ENCODE measurements around a stretch of chr16.

- PRO-cap, result no peak
- RRBS, 2 experiments, result no CpG with 5 or more reads among the region's 7 CpGs
Observed at GRCh38 chr16:15462486-15463057, 28.2 kb downstream of the BMERB1 start.

DNA sequence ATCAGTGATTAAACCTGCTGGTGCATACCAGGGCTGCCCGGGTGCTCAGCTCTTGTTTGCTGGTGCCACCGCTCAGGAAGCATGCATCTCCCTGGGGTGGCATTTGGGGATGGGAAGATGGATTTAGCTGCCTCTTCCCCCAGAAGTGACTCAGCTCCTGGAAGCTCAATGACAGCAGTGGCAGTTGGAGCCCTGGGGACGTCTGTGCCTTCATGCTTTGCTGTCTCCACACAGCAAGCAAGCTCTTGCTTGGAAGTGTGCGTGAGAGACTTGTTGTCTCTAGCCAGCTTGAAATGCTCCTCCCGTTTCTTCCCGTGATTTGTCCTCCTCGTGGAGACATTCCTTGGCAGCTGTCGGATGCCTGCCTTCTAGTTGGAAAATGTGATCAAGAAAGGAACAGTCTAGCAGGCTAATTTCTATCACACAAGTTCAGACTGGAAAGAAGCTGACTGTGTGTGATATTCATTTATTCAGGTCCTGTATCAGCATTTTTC lies 73.0 kb downstream of the BMERB1 start:
- PRO-cap, result no peak
- RRBS, 2 experiments, result no CpG with 5 or more reads among the region's 8 CpGs

- PRO-cap, result no peak
- RRBS, 2 experiments, result no CpG with 5 or more reads among the region's 14 CpGs
Observed at GRCh38 chr16:15600261-15600745, 42.7 kb downstream of the MARF1 start.

- PRO-cap, result no peak
- RRBS, 2 experiments, result no CpG with 5 or more reads among the region's 8 CpGs
Observed at GRCh38 chr16:15604914-15605458, 38.0 kb downstream of the MARF1 start.

DNA sequence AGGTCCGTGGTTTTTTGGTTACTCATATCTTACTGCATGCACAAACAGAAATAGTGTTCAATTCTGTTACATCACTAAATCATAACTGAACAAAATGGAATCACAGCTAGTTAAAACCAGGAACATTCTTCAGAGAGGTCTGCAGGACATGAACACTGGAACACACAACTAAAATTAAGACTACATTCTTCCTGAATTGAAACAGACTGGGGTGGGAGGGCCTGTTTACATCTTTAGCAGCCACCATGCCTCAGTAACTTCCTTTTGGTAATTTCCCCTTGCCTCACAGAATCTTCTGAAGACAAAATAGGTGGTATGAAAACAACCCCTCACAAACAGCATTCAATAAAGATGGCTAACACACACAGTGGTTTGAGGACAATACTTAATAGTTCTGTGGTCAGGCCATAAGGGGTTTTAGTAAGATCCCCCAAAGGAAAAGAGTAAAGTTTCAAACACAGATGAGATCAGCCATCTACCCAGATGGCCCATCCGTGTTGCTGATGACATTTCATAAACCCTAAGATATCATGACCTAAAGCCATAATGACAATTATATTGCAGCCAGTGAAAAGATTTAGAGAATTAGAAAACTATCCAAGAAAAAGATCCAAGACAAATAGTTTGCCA lies 6.5 kb downstream of the MARF1 start:
- PRO-cap, result no peak
- RRBS, 2 experiments, result no CpG with 5 or more reads among the region's 2 CpGs

DNA sequence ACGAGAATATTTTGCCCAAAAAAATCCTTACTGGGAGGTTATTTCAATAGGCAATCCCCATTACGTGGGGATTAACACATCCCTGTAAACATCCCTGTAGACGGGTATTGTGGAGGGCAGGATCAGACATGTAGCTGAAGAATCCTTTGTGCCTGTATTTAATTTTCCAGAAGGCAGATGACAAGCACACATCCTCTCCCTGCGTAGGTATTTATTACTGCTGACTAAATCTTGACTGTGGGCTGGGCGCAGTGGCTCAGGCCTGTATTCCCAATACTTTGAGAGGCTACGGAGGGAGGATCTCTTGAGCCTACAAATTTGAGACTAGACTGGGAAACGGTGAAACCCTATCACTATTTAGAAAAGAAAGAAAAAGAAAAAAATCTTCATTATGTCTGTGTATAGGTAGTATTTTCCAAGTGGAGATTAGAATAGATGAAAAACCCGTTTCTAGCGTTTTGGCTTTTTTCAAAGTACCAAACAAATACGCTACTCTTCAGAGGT lies 1.4 kb upstream of the MARF1 start:
- PRO-cap, result no peak
- RRBS, 2 experiments, result no CpG with 5 or more reads among the region's 10 CpGs

DNA sequence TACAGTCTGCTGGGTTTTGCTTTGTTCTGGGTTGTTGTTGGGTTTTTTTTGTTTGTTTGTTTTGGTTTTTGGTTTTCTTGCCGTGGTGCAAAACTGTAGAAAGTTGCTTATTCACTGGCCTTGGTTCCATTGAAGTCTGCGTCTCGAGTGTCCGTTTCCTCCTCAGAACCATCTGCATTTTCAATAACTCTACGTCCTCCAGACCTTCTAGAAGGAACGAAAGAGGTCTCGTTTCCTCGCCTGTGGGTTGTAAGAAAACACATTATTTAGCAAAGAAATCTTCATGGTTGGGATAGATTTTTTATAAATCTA lies 53.8 kb downstream of the NDE1 start:
- PRO-cap, result no peak
- RRBS, 2 experiments, result no CpG with 5 or more reads among the region's 8 CpGs

- PRO-cap, result no peak
- RRBS, 2 experiments, result no CpG with 5 or more reads among the region's 13 CpGs
Observed at GRCh38 chr16:15705992-15706556, 56.0 kb downstream of the NDE1 start.

DNA sequence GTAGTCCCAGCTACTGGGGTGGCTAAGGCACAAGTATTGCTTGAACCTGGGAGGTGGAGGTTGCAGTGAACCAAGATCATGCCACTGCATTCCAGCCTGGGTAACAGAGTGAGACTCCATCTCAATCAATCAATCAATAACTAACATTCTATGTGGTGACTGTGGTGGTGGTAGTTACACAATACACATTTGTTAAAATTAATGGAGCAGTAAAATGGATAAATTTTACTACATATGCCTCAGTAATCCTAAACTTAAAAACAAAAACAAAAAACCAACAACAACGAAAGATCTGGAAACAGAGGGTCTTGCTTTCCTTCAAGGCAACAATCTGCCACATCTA lies 78.0 kb downstream of the NDE1 start:
- PRO-cap, result no peak
- RRBS, 2 experiments, result no CpG with 5 or more reads among the region's 1 CpG

DNA sequence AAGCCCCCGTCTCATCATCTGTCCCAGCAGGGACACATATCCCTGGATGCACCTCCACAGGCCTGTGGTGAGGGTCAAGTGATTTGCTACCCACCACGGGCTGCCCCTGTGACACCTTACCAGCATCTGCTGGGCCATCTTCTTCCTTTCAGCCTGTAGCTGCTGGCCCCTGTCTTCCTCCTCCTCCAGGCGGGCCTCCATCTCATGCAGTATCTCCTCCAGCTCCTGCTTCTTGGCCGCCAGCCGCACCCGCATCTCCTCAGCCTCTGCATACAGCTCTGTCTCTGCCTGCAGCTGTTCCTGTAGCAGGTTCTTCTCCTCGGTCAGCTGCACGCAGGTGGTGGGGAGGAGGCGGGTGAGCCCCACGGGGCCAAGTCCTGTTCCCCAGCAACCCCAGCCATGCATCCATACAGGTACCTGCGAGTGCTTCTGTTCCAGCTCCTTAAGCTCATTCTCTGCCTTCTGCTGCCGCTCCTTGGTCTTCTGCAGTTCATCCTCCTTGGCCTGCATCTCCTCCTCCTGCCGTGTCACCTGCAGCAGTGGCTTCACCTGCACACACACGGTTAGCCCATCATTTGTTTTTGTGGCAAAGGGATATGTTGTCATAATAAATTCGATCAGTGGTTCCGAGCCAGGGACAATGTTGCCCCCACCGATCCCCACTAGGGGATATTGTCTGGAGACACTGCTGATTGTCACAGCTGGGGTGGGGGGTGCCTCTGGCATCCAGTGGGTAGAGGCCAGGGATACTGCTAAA lies 91.5 kb downstream of the NDE1 start:
- PRO-cap, result no peak
- RRBS, 2 experiments, result no CpG with 5 or more reads among the region's 17 CpGs

DNA sequence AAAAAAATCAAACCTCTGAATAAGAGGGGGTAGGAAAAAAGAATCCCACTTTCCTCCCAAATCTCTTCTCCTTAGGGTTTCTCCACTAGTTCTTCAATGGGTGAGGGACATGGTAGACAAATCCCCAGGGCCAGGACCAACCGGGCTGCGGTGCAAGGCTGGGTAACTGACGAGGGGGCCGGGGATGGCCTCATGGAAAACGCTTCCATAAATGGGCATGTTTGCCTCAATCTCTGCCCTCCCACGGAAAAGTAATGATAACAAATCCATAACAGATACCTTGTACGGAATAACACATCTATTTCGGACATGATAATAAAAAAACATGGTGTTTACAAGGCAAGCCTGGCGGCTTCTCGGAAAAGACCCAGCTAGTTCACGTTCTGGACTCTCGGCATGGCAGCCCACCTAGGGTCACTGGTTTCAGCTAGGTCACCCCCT lies 2.0 kb downstream of the MYH11 start:
- PRO-cap, result no peak
- RRBS, 2 experiments, result no CpG with 5 or more reads among the region's 12 CpGs

GRCh38 chr16:15856638-15856854 lies 282 bp downstream of the MYH11 start:
- PRO-cap, result no peak
- RRBS, 2 experiments, result no CpG with 5 or more reads among the region's 3 CpGs

GRCh38 chr16:15948748-15949013 lies 735 bp upstream of the ABCC1 start:
- PRO-cap, result no peak
- RRBS, 2 experiments, result no CpG with 5 or more reads among the region's 8 CpGs

DNA sequence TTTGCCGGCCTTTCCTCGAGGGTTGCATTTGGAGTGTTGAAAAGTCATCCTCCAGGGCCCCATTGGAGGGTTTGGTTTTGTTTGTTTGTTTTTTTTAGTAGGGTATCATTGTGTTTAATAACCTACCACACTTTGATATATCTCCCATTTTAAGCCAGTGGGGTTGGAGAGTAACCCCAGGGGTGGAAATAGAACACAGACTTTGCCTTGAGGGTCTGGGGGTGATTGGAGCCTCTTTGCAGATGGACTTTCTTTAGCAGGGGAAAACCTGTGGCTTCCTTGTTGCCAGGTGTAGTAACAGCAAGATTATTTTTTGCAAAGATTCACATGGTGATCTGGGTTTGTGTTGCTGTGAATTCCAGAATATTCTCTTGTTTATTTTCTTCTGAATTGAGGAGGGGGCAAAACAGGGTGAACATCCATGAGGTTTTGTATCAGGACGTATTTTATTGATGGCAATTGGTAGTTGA lies 1.5 kb downstream of the ABCC1 start:
- PRO-cap, result no peak
- RRBS, 2 experiments, result no CpG with 5 or more reads among the region's 3 CpGs

GRCh38 chr16:15960984-15961560 lies 11.7 kb downstream of the ABCC1 start:
- PRO-cap, result no peak
- RRBS, 2 experiments, result no CpG with 5 or more reads among the region's 7 CpGs

DNA sequence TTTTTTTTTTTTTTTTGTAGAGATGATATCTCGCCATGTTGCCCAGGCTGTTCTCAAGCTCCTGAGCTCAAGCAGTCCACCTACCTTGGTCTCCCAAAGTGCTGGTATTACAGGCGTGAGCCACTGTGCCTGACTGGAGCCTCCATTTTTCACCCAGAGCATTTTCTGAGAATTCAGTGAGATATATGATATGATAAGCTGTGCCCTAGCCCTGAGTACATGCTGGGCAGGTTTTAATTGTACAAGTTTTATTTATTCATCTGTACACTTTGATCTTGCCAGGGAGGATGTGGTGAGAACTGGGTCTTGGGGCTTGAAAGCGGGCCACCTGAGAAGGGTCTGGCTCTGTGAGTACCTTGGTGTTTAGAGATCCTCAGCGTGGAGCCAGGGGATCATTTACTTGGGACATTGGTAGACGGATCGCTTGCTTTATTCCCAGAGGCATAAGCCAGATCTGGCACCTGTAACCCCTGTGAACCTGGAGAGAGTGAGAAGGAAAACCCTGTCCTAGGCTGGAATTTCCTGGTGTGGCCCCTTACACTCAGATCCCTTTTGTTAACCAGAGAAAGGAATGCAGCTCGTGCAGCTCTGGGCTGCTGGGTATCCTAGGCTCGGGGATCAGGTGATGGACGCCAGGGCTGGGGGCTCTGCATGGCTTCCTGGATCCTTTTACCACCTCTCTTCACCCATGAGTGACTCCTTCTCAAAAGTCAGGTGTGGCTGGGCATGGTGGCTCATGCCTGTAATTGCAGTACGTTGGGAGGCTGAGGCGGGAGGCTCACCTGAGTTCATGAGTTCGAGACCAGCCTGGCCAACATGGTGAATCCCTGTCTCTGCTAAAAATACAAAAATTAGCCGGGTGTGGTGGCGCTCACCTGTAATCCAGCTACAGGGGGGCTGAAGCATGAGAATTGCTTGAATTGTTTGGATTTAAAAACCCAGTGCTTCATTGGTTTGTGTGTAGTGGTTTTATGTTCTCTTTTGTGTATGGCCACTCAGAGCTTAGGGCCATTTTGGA lies 92.0 kb downstream of the ABCC1 start:
- PRO-cap, result no peak
- RRBS, 2 experiments, result no CpG with 5 or more reads among the region's 14 CpGs

DNA sequence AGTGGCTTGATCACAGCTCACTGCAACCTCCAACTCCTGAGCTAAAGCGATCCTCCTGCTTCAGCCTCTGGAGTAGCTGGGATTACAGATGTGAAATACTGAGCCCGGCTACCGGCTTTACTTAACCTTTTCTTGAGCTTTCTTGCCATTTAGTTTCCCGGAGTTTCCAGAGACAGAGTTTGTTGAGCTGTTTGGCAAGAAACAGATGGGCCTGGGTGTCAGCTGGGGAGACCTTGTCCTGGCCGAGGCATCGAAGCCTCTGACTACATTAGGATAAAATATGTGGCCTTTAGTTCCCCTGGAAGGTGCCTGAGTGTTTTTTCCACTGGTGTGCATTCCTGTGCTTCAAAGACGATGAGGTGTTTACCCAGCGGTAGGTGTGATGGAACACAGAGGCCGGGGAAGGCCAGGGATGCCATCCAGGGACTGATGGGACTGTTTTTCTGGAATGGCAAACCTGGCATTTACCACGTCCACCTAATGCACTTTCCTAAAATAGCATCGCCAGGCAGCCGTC lies 113.0 kb downstream of the ABCC1 start:
- PRO-cap, result no peak
- RRBS, 2 experiments, result no CpG with 5 or more reads among the region's 12 CpGs

- PRO-cap, result no peak
- RRBS, 2 experiments, result no CpG with 5 or more reads among the region's 15 CpGs
Observed at GRCh38 chr16:16143741-16144460, 79.4 kb downstream of the ABCC6 start.

DNA sequence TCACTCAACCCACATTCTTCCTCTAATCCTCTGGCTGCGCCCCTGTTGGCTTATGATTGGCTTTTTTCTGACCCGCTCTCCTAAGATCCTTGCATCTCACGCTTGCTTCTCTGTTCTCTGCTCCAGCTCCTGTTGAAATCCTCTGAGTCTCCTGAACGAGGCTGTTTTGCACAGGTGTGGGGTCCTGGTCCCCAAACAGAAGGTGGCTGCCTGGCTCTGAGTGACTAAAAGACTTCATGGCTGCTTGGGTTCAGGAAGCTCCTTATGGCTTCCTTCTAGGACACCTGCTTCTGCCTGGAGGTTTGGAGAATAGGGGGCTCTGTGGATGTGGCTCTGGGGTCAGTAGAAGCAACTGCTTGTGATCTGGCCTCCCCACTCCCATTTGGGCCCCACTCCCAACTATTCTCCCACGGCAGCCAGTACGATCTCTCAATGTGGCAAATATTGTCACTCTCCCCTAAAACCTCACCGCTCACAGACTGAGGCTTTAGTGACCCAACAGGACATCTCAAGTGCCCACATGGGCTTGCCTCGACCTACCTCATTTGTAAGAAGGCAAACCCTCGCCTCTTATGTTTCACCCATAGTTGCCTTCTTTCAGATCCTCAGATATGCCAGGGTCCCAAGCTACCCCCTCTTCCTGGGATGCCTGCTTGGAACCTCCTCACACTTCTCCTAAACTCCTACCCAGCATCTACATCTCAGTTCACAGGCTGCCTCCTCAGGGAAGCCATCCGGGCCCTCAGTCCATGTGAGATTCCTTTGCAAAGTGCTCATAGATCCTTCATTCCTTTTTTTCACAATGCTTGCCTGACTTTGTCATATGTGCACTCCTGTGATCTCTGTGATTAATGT lies 282.7 kb downstream of the XYLT1 start:
- PRO-cap, result no peak
- RRBS, 2 experiments, result no CpG with 5 or more reads among the region's 10 CpGs

DNA sequence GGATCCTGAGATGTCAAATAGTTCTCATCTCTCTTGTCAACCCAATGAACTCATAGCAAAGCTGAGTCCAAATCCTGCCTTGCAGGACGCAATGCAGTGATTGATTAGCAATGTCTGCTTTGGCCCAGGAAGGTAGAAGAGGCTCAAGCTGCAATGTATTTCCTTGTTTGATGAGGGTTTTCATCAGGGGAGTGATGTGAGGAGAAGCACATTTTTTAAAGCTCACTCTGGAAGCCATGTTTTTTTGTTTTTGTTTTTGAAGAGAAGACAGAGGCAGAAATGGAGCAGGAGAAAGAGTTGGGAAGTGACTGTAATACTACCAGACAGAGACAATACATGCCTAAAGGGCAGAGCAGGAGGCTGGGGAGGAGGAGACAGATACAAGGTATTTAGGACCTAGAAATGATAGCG lies 243.3 kb downstream of the XYLT1 start:
- PRO-cap, result no peak
- RRBS, 2 experiments, result no CpG with 5 or more reads among the region's 2 CpGs